ENCODE data around the genes SESN1 and DDO.

DNA sequence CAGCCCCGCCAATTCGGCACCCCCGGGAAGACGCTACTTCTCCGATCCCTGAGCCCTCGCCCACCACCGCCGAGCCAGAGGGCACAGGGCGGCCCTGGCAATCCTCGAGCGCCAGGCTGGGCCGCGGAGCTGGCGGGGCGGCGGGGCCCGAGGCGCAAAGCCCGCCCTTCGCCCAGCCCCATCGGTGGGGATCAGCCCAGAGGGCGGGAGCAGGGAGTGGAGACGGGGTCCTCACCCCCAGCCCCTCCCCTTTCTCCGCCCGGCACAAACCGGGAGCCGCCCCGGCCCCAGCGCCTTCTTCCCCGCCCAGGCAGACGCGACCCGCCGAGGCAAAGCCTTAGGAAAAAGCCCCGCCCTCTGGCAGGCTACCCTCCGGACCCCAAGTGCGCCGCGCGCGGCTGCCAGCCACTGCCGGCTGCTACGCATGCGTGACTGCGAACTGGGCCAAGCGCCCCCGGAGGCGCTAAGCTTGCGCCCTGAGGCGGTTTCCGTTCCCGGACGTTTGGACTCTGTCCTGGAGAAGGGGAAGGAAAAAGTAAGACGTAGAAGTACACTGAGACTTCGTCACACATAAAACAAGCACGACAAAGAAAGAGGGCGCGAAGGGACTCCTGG is at the start of gene SESN1:
TSS of gene SESN1 (minus strand) at position 130 of the 615 bp plus-strand sequence.
- PRO-cap, 5 experiments = peak in 5 of 5 experiments; most common plus-strand start position 309 of the sequence (in 1); most common minus-strand start position 131 of the sequence (in 2)
- RAMPAGE, long total RNA, 2 experiments = no peak in any of the 2 experiments
- RRBS = 1% methylated on average over 16 of the region's 58 CpGs

DNA sequence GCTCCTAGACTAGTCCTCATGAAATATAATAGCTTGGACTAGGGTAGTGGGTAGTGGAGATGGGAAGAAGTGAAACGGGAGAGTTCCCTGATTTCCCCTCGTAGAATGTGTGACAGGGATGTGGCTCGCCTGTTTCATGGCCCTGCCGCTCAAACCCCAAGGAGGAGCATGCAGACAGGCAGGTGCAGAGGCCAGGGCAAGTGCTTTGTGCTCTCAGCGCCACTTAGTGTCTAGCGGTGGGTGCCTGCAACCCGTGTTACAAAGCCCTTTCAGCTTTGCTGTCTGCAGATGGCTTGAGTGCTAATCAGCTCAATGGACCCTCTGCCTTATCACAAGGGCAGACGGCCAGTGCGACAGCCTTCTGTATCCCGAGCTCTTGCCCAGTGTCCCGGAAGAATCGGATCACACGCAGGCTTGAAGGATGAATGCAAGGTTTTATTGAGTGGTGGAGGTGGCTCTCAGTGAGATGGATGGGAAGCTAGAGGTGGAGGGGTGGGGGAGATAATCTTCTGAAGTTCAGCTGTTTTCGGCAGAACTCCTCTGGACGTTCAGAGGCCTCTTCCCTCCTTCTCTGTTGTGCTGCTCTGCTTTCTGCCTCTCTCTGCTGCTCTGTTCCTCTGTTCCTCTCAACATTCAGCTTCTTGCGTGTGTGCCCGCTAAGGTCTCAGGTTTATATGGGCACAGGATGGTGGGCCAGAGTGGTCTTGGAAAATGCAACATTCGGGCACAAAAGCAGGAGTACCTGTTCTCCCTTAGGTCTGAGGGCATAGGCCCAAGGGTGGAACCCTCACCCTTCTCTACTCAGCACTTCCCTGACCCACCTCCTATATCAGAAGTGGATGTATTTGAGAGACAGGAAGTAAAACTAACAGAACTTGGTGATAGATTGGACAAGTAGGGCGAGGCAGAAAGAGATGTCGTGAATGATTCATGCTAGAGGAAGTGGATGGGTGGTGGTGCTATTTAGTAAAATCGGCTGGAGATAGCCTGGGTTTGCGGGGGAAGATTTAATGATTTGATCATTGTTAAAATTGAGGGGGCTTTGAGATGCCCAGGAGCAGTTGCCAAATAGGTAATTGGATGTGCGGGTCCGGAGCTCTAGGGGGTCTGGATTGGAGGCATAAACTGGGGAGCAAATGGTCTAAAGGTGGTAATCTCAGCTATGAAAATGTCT is 141.4 kb downstream of the CEP57L1 start:
- PRO-cap, 5 experiments = no peak in any of the 5 experiments
- RAMPAGE, long total RNA, 2 experiments = no peak in any of the 2 experiments
- RRBS = no CpG with 5 or more reads among the region's 24 CpGs

DNA sequence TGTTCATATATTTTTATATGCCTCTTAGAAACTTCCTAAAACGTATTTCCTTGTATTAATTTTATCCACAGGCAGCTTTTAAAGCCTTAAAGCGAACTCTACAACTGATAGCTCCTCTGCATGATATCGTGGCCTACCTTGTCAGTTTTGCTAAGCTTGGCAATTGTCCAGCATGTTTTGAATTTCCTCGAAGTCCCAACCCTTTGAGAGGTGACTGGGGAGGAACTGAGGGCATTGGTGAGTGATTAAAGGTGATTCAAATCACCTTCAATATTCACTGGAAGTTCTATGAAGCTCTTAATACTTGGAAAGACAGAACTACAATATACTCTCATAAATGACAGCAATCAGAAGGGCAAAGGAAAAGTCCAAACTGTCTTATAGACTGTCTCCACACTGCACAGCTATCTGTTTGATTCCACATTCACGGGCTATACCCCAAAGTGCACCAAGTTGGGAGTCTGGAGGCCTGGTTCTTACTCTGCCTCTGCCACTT is 86.8 kb downstream of the CD164 start:
- PRO-cap, 5 experiments = no peak in any of the 5 experiments
- RAMPAGE, long total RNA, 2 experiments = no peak in any of the 2 experiments
- RRBS = no CpG with 5 or more reads among the region's 5 CpGs

GRCh38 chr6:109318069-109318986 is 63.9 kb downstream of the CD164 start:
- PRO-cap, 5 experiments = peak in 4 of 5 experiments; most common plus-strand start chr6:109318471 (in 4); most common minus-strand start chr6:109318278 (in 2)
- RAMPAGE, long total RNA, 2 experiments = no peak in any of the 2 experiments
- RRBS = no CpG with 5 or more reads among the region's 16 CpGs

GRCh38 chr6:109349518-109349925 is 32.7 kb downstream of the CD164 start:
- PRO-cap, 5 experiments = no peak in any of the 5 experiments
- RAMPAGE, long total RNA, 2 experiments = no peak in any of the 2 experiments
- RRBS = no CpG with 5 or more reads among the region's 2 CpGs

DNA sequence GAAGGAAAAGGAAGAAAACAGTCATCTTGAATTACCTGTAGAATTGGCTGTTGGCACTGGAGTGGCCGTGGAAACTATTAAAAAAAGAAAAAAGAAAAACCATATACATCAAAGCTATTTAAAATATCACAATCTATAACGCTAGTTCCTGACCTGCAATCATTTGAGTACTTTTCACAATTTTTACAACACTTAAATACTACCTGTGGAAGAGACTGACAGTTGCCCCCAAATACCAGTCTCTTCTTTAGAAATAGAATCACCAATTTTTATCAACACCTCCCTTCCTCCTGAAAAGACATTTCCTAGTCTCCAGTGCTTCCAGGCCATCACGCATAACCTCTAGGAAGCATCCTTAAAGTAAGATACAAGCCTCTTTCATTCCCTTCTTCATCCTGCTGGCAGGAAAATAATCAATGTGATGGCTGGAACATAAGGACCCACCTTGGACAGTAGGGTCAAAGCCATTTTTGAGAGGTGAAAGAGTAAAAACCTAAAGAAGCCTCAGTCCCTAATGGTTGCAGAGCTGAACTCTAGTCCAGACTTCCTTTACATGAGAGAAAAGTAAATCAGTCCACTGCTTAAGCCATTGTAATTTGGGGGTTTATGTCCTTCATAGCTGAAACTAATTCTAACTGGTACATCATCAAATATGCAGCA is 6.1 kb downstream of the CD164 start:
- PRO-cap, 5 experiments = no peak in any of the 5 experiments
- RAMPAGE, long total RNA, 2 experiments = no peak in any of the 2 experiments
- RRBS = no CpG with 5 or more reads among the region's 3 CpGs

GRCh38 chr6:109381590-109382010 is 667 bp downstream of the CD164 start:
- PRO-cap, 5 experiments = peak in 2 of 5 experiments; most common plus-strand start chr6:109381785 (in 1); most common minus-strand start chr6:109381689 (in 1)
- RAMPAGE, long total RNA, 2 experiments = no peak in any of the 2 experiments
- RRBS = under 1% methylated on average over 7 of the region's 30 CpGs

DNA sequence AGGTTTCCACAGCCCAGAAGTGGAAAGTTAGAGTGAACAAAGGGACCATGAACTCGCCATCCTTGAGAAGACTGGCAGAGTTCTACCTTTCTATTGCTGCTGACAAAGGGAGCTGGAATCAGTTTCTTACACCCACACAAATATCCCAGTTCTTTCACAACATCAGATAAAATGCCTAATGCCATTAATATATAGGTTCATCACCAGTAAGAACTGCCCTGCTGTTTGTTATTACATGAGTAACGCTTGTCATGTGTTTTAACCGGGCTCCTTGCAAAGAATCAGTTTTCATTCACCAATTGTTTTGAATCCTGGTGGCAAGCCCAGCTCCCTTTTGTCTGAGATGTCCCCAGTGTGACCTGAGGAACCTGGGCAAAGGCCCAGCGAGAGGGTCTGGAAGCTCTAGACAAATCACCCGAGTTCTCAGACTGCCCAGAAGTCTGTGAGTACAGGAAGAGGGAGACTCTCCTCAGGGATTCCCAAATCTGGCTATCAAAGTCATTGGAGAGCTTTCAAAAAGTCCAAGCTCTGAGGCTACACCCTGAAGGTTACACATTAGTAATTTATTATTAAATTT is 7.5 kb upstream of the CD164 start:
- PRO-cap, 5 experiments = no peak in any of the 5 experiments
- RAMPAGE, long total RNA, 2 experiments = no peak in any of the 2 experiments
- RRBS = no CpG with 5 or more reads among the region's 5 CpGs

DNA sequence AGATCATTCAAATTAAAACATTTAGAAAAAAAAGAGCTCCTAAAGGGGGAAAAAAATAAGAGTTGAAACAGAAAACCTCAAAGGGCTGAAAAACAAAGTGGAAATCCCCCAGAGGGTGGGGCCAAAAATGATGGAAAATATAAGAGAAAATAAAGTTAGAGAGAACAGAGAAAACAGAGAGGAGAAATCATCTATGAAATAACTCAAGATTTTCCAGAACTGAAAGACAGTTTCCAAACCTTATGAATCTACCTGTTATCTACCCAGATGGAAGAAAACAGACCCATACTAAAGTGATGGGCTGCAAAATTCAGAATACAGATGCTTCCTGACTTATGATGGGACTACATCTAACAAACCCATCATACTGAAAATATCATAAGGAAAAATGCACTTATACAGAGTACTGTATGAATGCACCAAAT is 4.1 kb downstream of the ZBTB24 start:
- PRO-cap, 5 experiments = no peak in any of the 5 experiments
- RAMPAGE, long total RNA, 2 experiments = no peak in any of the 2 experiments

GRCh38 chr6:109691439-109691792 is 320 bp downstream of the FIG4 start:
- PRO-cap, 5 experiments = no peak in any of the 5 experiments
- RAMPAGE, long total RNA, 2 experiments = no peak in any of the 2 experiments
- RRBS = no CpG with 5 or more reads among the region's 13 CpGs

DNA sequence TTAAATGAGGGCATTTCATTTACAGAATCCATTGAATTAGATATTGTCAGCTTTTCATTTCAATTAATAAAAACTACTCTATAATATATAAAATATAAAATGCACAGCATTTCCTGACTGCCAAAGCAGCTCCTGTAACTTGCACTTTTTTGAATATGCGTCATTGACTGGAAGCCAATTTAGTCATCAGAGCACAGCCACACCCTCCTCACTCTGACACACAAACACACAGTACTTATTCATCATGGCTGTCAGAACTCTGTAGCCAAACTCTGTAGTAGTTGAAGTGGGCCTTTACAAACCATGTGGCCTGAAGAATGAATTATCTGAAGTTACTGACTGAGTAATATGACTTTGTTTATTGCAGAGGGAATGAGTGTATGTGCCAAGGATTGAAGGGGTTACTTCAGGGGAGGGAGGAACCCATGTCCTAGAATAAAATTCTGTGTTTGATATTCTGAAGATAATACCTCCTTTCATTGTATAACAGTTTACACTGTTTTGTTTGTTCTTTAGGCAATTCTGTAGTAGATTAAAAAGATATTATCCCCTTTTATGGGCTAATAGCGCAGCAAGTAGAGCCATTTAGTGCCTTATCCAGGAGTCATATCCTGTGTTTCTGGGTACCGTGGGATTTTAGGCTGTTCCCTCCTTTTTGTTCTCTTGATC is 102.7 kb downstream of the FIG4 start:
- PRO-cap, 5 experiments = no peak in any of the 5 experiments
- RAMPAGE, long total RNA, 2 experiments = no peak in any of the 2 experiments
- RRBS = no CpG with 5 or more reads among the region's 3 CpGs

GRCh38 chr6:109867154-109867787 is 110.8 kb upstream of the GPR6 start:
- PRO-cap, 5 experiments = no peak in any of the 5 experiments
- RAMPAGE, long total RNA, 2 experiments = no peak in any of the 2 experiments
- RRBS = no CpG with 5 or more reads among the region's 5 CpGs

DNA sequence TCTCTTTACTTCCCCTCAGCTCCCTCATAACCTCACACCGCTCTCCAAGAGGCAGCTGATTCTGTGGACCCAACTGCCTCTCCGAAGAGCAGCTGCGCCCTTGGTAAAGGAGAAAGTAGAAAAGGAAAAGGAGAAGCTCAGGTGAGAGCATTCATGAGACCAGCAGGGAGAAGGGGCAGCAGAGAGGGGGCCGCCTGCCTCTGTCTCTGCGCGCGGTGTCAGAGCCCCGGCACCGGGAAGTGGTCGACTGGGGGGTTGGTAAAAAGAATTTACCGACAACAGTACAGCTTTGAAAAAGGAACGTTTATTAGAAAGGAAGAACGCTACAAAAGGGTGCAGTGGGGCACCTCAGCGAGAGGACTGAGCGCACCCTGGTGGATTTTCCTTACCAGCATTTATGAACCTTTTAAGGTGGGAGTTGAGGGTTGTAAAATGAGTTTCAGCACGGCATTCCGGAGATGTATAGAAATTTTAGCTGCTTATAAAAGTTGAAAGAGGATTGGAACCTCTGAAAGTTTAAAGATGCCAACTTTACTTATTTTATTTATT is 61.9 kb downstream of the GPR6 start:
- PRO-cap, 5 experiments = no peak in any of the 5 experiments
- RAMPAGE, long total RNA, 2 experiments = no peak in any of the 2 experiments
- RRBS = no CpG with 5 or more reads among the region's 17 CpGs

DNA sequence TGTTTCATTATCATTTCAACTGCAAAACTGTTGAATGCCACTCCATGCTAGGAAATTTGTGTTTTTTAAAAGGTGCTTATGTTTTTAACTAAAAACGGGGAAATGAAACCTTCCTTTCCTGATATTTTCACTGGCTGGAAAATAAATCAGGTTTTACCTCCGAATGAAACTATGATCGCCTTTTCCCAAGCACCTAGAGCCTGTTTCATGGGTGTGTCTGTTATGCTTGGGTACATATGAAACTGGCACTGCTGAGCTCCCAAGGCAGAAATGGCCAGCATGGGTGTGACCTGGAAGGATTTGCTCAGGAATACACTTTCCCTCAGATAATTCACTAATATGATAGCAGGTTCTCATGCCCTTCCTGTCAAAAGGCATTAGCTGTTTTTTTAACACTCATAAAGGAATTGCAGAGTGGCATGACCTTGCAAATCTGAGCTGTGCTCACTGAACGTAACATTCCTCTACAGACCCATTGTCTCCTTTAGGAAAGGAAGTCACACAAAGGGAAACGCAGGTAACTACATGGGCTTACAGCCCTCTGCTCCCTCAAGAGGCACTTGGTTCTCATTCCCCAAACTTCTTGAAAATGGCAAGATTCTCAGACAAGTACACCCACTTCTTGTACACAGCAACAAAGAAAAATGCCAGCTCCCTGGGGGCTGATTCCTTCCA is 72.8 kb downstream of the METTL24 start:
- PRO-cap, 5 experiments = no peak in any of the 5 experiments
- RAMPAGE, long total RNA, 2 experiments = no peak in any of the 2 experiments
- RRBS = no CpG with 5 or more reads among the region's 5 CpGs

DNA sequence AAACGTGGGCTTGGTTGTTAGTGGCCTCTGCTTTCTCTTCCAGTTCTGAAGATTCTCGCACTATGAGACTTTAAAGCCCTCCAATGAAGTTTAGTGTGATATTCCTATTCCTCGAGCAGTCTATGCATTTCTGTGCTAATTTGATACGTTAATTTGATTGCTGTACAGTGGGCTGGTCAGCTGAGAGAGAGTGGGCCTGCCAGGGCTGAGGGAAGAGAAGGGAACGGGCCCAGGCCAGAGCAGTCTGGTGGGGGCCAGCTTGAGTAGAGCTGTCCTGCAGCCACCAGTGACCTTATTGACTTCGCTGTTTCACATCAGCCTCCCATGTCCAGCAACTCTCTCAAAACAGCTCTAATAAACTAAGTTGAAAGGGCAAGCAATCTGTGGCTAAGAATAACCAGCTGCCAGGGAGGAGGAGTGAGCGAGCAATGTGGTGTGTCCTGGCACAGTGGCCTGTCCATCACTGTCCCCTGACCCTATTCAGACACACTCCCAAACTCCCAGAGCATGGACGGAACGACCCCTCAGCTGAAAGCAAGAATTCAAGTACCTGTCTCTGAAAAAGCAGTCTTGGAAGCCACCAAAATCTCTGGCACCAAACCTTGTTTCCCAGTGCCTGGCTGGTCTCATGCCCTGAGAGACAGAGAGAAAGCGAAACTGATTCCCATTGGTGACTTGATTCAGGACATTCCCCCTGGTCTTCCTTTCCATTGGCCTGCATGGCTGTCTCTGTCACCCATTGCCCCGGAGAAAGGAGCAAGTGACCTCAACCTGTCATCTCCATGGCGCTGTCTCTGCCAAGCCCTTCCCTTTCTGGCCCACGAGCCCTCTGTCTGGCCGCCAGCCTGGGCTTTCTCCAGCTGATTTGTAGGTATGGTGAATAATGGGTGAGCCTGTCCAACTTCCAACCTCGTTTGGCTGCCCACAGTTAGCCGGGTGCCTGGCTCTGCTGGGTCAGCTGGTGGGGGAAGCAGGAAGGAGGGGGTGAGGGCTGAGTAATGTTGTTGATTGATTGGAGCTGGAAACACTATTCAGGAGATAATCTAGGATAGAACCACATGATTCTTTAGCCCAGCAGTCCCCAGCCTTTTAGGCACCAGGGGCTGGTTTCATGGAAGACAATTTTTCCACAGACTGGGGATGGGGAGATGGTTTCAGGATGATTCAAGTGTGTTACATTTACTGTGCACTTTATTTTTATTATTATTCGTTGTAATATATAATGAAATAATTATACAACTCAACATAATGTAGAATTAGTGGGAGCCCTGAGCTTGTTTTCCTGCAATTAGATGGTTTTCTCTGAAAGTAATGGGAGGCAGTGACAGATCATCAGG is at the start of gene DDO:
TSS of gene DDO (minus strand) at position 659 of the 1,337 bp plus-strand sequence.
- PRO-cap, 5 experiments = peak in 3 of 5 experiments; most common plus-strand start position 1,059 of the sequence (in 1); most common minus-strand start position 916 of the sequence (in 3)
- RAMPAGE, long total RNA, 2 experiments = no peak in any of the 2 experiments
- RRBS = no CpG with 5 or more reads among the region's 17 CpGs

- PRO-cap, 5 experiments = no peak in any of the 5 experiments
- RAMPAGE, long total RNA, 2 experiments = no peak in any of the 2 experiments
- RRBS = no CpG with 5 or more reads among the region's 6 CpGs
These were observed 1.2 kb downstream of the SLC22A16 start for GRCh38 chr6:110475277-110475643.

GRCh38 chr6:110566424-110567271 is 90.2 kb upstream of the SLC22A16 start:
- PRO-cap, 5 experiments = peak in 1 of 5 experiments; most common minus-strand start chr6:110566611 (in 1)
- RAMPAGE, long total RNA, 2 experiments = no peak in any of the 2 experiments
- RRBS = no CpG with 5 or more reads among the region's 9 CpGs

- PRO-cap, 5 experiments = peak in 3 of 5 experiments; most common plus-strand start chr6:110681759 (in 1); most common minus-strand start chr6:110681646 (in 2)
- RAMPAGE, long total RNA, 2 experiments = no peak in any of the 2 experiments
- RRBS = no CpG with 5 or more reads among the region's 3 CpGs
These were observed 133.8 kb downstream of the CDK19 start for GRCh38 chr6:110681321-110682103.

DNA sequence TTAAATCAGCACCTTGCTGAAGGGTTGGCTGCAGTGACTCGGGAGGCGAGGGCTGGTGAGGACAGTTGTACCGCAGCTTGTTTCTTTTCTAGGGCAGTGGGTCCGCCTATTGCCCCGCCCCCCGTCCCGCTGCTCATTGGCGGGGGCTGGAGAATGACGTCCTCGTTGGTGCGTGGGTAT is 417 bp upstream of the CDK19 start:
- PRO-cap, 5 experiments = peak in 5 of 5 experiments; most common minus-strand start position 54 of the sequence (in 4)
- RAMPAGE, long total RNA, 2 experiments = no peak in any of the 2 experiments
- RRBS = no CpG with 5 or more reads among the region's 11 CpGs

GRCh38 chr6:110826206-110826970 is 11.1 kb upstream of the CDK19 start:
- PRO-cap, 5 experiments = no peak in any of the 5 experiments
- RAMPAGE, long total RNA, 2 experiments = no peak in any of the 2 experiments
- RRBS = no CpG with 5 or more reads among the region's 9 CpGs